SUDHL5 (cell line): Measurements from ENCODE around the genes EID2B and PRX.

GRCh38 chr19:39406965-39407485 lies 378 bp downstream of the ZFP36 start:
- PRO-cap: bidirectional peak, plus-strand start at chr19:39407281, minus-strand start at chr19:39407173

- PRO-cap: no peak
Measured at GRCh38 chr19:39422727-39423020, 10.2 kb downstream of the PLEKHG2 start.

DNA sequence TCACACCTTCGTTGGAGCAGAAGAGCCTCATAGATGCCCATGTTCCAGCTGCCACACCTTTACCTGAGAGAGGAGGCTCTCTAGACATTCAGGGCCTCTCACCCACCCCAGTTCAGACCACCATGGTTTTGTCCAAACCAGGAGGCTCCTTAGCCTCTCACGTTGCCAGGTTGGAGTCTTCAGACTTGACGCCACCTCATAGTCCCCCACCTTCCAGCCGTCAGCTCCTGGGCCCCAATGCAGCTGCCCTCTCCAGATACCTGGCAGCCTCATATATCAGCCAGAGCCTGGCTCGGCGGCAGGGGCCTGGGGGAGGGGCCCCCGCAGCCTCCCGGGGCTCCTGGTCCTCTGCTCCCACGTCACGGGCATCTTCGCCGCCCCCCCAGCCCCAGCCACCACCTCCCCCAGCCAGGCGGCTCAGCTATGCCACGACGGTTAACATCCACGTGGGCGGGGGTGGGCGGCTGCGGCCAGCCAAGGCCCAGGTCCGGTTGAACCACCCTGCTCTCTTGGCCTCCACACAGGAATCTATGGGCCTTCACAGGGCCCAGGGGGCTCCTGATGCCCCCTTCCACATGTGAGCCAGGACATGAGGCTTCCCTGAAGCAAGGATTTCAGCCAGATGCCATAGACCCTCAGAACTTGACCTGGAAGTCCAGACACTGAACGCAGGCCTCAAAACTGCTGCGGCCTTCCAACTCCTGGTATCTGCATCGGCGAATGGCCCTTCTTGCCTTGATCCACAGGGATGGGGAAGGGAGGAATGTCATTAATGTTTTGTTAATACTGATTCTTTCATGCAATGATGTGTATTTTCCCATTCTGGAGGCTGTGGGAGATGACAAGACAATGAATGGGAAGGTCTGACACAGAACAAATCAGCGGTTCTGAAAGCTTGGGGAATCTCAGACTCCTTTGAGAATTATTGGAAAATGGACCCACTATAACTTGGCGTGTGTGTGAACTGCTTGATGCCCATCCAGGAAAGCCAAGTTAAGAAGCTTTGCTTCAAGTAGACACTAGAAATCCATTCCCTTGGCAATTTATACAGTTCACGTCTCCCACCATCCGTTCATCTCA lies 10.7 kb downstream of the RPS16 start:
- PRO-cap: no peak

DNA sequence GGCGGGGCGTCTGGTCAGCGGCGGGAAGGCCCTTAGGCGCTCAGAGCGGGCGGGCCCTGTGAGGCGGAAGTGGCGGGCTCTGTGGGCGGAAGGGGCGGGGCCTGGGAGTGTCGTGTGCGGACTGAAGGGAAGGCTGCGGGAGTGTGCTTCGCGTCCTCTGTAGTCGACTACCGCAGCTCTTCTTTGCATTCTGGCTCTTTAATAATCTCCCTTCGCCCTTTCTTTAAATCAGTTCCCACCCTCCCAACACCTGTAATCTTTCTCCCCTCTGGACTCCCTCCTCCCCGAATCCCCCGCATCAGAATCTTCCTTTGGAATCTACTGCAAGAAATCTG lies 269 bp upstream of the RPS16 start:
- PRO-cap: bidirectional peak, plus-strand start at position 141 of the sequence, minus-strand start outside the sequence

- PRO-cap: no peak
Measured at GRCh38 chr19:39446681-39447019, 1.3 kb downstream of the SUPT5H start.

GRCh38 chr19:39532092-39533350 lies at the start of gene EID2B:
Gene EID2B (minus strand): TSS chr19:39532852.
- PRO-cap: unidirectional peak, minus-strand start at chr19:39532698; unidirectional peak, minus-strand start at chr19:39532817

GRCh38 chr19:39552408-39552607 lies 12.3 kb upstream of the EID2 start:
- PRO-cap: no peak

GRCh38 chr19:39558454-39559059 lies 18.6 kb upstream of the EID2 start:
- PRO-cap: no peak

- PRO-cap: no peak
Measured at GRCh38 chr19:39796087-39796286, 17.3 kb downstream of the LEUTX start.

DNA sequence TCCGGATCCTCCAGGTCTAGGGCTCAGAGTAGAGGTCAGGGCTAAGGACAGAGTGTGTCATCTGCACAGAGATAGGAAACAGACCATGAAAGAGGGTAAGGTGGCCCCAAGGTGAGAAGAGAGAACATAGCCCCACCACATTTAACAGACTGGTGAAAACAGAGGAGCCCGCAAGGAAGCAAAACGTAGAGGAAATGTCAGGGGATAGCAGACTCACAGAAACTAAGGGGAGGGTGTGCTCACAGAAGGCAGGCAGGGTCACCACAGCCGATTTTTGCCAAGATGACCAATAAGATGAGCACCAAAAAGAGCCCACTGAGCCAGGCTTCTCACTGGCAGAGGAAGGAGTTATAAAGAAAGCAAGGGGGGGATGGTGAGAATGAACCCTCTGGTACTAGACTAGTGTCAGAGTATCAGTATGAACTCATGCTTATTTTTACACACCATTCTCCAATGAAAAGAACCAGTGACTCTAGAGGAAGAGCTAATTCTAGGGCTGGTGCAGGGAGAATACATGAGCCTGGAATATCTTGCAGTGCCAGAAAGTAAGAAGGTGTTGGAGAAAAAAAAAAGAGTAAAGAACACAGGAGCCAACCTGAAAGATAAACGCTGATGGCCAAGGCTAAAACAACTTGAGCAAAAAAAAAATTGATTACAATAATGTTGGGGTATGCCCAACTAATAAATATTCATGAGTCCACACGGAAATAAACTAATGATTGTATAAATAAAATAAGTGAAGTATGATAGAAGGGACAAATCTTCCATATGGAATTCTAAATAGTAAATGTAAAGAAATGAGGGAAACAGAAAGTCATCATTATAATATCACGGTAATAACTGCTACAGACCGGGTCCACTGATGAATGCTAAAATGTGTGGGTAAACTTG lies 17.3 kb downstream of the DYRK1B start:
- PRO-cap: no peak

- PRO-cap: no peak
Measured at GRCh38 chr19:39897844-39898184, 51.6 kb upstream of the FBL start.

DNA sequence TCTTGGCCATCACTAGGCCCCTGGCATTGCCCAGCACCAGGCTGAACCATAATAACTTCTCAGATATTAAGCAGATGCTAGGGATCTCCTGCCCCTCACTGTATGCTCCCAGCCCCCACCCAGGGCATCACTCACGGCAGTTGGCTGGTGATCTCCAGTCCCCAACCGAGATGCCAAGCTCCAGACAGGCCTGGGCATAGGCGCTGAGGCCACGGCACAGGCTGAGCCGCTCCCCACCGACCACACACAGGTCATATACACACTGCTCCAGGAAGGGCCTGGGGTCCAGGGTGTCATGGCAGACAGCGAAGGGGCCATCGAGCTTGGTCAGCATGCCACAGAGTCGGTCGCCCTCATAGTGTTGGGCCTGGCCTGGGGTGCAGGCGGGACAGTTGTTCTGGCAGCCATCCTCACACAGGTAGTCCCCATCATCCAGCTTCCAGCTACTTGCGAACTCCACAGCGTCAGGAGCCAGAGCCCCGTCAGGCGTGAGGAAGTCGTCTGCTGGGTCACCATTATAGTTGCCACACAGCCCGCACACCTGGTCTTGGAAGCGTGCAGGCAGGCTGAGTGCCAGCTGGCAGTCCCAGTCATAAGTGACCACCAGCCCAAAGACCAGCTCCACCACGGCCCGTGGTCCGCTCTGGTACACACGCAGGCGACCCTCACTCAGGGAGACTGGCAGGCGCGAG lies 52.9 kb upstream of the PSMC4 start:
- PRO-cap: no peak

DNA sequence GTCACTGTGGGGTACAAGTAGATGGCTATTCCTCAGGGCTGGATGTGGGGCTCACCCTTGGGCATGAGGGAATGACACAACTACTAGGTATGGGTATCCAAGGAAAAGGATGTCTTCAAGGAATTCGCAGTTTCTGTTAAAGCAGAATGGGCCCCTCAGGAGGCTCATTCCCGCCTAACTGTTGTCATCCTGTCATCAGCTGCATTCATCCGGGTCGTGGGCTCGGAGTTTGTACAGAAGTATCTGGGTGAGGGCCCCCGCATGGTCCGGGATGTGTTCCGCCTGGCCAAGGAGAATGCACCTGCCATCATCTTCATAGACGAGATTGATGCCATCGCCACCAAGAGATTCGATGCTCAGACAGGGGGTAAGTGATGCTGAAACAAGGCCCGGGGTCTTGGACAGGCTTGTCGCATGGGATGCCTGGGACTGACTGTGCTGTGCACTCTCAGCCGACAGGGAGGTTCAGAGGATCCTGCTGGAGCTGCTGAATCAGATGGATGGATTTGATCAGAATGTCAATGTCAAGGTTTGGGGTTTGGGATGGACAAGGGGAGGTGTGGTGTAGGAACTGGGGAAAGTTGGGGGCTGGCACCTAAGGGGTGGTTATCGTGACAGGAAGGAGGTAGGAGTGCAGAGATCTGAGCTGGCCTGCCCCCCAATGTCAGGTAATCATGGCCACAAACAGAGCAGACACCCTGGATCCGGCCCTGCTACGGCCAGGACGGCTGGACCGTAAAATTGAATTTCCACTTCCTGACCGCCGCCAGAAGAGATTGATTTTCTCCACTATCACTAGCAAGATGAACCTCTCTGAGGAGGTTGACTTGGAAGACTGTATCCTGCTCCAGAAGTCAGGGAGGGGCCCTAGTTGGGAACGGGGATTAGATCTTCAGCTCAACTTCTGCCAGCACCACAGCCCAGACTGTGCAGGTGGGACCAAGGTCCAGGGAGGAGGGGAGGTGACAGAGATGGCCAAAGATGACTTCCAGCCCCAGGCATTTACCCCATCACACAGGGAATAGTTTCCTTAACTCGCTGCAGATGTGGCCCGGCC lies 9.0 kb downstream of the PSMC4 start:
- PRO-cap: no peak

DNA sequence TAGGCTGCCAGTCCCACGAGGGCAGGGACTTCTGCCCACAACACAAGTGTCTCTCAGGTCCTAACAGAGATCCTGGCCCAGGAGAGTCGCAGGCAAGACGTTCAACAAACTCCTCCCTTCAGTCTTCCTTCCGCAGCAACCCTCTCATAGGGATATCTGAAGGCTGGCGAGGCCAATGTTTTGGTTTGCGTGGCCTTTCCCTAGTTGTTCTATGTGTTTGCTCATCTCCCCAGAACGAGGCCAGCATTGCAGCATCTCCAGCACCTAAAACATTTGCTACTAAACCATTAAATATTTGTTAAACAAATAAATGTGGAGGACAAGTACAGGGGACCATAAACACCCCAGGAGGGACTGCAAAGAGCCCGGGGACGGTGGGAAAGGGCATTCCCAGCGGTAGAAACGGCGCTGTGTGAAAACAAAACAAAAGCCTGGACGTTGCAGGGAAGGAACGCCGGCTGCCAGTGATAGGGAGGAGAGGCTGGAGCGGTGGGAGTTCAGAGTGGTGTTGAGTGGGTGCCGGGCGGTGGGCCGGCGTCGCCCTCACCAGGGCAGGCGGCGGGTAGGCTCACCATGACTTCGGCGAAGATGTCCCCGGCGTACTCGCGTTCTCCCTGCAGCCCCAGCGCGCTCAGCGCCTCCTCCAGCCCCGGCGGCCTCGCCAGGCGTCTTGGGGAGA lies 547 bp downstream of the CCNP start:
- PRO-cap: no peak

GRCh38 chr19:40323630-40324207 lies 24.5 kb downstream of the C19orf47 start:
- PRO-cap: no peak

DNA sequence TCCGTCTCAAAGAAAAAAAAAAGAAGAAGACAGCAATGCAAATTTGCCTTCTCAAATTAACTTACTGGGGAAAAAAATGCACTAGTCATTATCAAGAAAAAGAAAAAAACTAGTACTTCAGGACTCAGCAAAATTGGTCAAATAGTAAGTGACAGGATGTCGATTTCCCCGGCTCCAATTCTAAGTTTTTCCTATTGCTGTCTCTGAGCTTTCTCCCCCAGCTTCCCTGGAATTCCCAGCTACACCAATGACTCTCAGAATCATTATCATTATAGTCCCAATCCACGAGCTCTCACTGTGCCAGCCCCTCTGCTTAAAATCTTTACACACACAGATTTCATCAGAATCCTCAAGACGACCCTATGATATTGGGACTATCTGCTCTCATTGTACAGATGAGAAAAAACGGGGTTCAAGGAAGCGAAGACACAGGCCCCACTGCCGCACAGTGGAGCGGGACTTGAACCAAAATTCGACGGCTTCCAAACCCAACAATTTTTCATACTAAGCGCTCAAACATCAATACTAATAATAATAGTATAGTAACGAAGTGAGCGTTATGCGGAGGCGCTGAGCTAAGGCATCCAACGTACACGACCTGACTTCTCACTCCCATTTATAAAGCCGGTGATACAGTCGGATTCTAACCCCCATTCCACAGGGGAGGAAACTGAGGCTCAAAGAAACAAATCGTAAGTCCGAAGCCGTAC lies 517 bp downstream of the C19orf47 start:
- PRO-cap: unidirectional peak, minus-strand start at position 620 of the sequence

- PRO-cap: no peak
Measured at GRCh38 chr19:40410002-40410285, 3.2 kb downstream of the PRX start.

- PRO-cap: no peak
Measured at GRCh38 chr19:40413080-40414008, at the start of gene PRX. Gene PRX (minus strand): TSS chr19:40413378.

DNA sequence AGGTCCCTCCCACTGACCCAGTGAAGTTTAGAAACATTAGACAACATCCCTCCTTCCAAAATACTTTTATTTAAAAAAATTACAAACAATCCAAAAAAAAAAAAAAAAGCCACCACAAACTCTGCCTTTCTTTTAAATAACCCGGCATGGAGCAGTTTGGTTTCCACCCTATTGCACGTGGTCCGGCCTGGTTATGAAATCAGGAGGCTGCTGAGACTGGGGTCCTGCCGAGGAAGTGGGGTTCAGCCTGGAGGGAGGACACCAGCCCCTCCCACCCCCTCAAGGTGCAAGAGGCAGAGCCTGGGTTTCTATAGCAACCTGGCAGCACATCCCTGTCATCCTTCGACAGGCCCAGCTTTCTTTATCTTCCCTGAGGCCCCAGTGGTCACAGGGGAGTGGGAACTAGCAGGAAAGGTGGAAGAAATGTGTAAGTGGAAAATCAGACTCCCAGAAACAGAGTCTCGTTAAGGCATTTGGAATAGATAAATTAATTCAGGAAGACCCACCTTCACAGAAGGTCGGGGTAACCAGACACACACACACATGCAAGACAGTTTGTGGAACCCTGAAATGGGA lies 3.3 kb downstream of the SERTAD3 start:
- PRO-cap: no peak

GRCh38 chr19:40554003-40554575 lies 22.6 kb upstream of the SHKBP1 start:
- PRO-cap: no peak